ENCODE results near the genes SNRPB, ZNF343 and SLC4A11.

GRCh38 chr20:2314710-2315637 lies 19.2 kb downstream of the TGM3 start:
- PRO-cap, result no peak

- PRO-cap, result no peak
Measured at GRCh38 chr20:2439075-2439640, 31.4 kb downstream of the SNRPB start.

- PRO-cap, result bidirectional peak, plus-strand start at chr20:2470969, minus-strand start at chr20:2470778
Measured at GRCh38 chr20:2469786-2471167, at the start of gene SNRPB. SNRPB (minus strand) TSS chr20:2470789.

GRCh38 chr20:2508544-2509406 lies at the start of gene ZNF343:
ZNF343 (minus strand) TSS chr20:2508915.
- PRO-cap, result bidirectional peak, plus-strand start at chr20:2509206, minus-strand start at chr20:2508915; unidirectional peak, plus-strand start at chr20:2509284

- PRO-cap, result no peak
Measured at GRCh38 chr20:2652758-2653801, 648 bp downstream of the NOP56 start.

DNA sequence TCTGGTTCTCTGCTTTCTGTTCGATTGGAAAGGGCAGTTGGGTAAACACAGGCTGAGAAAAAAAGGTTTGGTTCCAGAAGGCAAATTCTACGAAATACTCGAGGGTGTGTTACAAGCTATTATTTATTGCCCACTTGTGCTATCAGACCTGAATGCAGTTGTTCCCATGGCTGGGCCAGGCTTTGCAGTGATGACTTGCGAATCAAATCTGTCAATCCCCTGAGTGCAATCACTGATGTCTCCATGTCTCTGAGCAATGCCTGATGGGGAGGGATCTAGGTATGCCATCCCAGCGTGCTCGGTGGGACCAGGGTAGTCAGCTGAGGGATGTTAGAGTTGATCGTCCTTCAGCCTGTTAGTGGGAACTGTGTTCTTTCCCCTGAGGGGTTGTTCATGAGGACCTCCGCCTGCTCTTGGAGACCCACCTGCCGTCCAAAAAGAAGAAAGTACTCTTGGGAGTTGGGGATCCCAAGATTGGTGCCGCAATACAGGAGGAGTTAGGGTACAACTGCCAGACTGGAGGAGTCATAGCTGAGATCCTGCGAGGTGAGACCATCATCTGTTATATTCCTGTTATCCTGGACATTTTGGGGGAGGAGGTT lies 1.7 kb downstream of the NOP56 start:
- PRO-cap, result no peak

- PRO-cap, result no peak
Measured at GRCh38 chr20:2750414-2751434, 49.7 kb downstream of the CPXM1 start.

DNA sequence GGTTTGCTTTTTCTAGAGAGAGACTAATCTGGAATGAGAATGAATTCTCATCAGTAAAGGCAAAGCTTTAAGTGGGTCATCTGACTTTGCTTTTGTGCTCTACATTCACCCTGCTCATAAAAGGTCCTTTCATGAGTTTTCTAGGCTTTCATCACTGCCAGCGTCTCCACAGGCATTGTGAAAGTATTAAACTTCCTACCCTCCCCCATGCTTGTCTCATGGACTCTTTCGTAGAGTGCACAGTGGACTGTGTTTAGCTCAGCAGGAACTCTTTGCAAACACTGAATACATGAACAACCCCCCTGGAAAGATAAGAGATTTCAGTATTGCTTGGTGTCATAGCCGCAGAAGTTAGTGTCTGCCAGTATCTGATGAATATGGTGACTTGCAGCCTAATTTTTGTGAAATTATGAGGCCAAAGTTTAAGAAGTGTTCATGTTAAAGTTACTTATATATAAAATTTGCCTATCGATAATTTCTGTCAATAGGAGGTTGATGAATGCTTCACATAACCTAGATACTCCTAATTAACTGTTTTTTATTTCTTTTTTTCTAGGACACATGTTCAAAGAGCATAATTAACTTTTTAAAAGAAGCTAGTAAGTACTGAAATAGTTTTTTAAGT lies 74.3 kb downstream of the PTPRA start:
- PRO-cap, result no peak

DNA sequence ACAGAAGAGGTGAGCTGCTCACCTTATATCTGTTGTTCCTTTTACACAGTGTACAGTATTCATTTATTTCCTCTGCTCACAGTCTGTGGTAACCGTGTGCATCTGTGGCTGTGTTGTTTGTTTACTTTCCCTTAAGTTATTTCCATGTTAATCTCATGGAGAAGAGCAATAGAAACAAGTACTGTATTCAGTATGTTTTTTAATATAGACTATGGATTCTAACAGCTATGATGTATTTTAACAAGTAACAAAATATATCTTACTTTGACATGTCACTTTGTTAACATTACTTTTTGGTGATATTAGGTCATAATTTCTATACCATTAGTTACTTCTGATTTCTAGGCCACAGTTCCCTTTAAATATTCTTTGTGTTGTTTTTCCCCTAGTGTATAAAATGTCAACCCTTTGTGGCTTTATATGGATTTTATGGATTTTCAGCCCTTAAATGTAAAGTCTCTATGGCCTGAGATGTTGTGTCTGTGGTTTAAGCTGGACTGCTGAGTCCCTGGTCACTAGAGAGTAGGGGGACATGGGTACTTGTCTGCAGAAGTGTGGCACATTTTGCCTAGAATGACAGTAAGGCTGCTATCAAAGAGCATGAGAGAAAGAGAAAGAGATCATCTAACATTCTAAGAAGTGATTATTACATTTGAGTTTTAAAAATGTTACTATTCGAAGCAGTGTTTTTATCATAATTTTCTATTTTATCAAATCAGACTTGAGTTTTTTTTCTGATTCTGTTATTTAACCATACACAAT lies 68.0 kb upstream of the GNRH2 start:
- PRO-cap, result no peak

DNA sequence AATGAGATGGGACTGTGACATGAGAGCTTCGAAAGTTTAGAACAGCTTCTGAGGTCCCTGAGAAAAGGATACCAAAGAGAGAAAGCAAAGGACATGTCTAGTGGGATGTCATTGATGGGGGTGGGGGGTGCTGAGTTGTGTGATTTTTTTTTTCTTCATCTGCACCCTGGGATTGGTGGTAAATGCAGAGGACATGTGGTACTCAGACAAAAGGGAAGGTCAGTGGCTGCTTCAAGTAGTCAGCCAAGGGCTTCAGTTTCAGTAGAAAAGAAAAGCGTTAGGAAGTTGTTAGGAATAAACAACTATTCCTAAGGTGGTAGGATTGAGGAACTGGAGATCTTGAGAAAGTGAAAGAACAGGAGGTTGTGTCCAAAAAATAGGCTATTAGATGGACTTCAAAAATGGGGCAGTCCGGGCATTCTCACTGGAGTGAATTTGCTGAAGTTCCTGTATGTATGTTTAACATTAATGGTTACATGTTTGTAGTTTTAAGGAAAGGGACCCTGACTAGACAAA lies 34.2 kb upstream of the GNRH2 start:
- PRO-cap, result no peak

GRCh38 chr20:3148749-3149421 lies 10.8 kb downstream of the FASTKD5 start:
- PRO-cap, result no peak

- PRO-cap, result no peak
Measured at GRCh38 chr20:3239097-3239336, at the start of gene SLC4A11. SLC4A11 (minus strand) TSS chr20:3239190.

- PRO-cap, result no peak
Measured at GRCh38 chr20:3243660-3244209, 4.7 kb upstream of the SLC4A11 start.

DNA sequence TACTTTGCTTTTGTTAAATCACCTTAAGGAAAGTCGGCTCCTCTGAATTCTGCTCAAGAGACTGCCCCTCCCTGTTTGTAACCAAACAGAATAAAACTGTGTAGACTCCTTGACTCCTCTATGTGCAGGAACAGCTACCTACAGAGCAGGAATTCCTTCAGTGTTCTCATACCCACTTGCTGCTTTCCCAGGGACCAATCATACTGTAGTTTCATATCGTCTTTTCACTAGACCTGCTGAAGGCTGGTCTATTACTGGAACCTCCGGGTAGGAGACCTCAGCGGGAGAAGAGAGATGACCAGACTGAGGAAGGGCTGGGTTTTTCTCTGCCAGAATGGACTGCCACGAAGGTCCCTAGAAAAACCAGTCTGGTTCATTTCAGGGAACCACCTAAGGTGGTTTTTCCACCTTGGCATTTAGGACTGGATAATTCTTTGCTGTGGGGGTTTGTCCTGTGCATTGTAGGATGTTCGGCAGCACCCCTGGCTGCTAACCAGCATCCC lies 80.6 kb downstream of the DNAAF9 start:
- PRO-cap, result no peak

DNA sequence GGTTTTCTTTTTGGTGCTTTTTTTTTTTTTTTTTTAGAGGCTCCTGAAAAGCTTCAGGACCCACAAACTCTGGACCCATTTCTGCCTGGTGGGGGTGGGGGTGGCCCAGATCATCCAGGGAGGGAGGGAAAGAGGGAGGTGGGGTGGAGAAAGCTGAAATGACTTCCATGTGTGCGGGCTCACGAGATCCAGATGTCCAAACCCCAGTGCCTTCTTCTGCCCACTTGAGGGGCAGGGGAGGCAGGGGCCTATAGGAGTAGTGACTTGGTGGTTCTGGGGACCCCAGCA lies 2.7 kb downstream of the ADAM33 start:
- PRO-cap, result no peak

- PRO-cap, result no peak
Measured at GRCh38 chr20:3727719-3728144, 4.8 kb upstream of the HSPA12B start.

- PRO-cap, result no peak
Measured at GRCh38 chr20:3866374-3867301, 20.0 kb downstream of the MAVS start.

DNA sequence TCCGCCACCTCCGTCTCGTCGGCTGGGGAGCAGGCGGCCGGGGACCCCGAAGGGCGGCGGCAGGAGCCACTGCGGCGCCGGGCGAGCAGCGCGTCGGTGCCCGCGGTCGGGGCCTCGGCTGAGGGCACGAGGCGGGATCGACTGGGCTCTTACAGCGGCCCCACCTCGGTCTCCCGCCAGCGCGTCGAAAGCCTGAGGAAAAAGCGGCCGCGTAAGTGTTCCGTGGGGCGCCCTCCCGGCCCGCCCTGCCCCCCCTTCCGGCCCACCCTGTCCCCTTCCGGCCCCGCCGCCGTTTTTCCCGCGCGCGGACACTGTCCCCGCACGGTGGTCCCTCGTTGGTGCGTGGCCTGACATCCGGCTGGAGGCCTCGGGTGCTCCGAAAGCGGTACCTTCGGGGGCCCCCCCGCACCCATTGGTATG lies 341 bp downstream of the PANK2 start:
- PRO-cap, result unidirectional peak, minus-strand start at position 244 of the sequence

DNA sequence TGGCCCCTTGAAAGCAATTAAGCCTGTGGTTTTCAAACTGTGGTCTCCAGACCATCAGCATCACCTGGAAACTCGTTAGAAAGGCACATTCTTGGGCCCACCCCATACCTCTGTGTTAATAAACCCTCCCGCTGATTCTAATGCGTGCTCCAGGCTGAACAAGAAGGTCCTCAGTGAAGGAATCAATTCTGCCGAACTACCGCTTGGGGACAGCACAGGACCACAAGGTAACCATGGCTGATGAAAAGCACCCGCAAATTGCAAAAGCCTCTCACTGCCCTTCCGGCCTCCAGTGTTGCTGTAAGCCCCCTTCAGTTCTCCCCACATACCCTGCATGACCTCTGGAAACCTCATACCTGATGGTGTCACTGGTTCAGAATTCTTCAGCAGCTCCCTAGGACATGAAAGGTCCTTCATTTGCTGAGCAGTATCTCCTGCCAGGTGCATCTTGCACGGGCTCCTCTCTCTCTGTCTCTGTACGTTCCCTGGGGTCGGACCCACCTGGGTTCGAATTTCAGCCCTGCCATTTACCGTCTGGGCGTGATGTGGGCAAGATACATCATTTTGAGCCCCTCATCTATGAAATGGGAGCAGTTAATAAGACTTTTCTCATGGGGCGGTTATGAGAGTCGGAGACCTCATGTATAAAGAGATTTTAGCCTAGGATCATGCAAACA lies 39.9 kb upstream of the SMOX start:
- PRO-cap, result no peak

GRCh38 chr20:4150134-4150544 lies 1.5 kb downstream of the SMOX start:
- PRO-cap, result unidirectional peak, minus-strand start at chr20:4150261